Measurements from ENCODE around the gene PPP6R3.

DNA sequence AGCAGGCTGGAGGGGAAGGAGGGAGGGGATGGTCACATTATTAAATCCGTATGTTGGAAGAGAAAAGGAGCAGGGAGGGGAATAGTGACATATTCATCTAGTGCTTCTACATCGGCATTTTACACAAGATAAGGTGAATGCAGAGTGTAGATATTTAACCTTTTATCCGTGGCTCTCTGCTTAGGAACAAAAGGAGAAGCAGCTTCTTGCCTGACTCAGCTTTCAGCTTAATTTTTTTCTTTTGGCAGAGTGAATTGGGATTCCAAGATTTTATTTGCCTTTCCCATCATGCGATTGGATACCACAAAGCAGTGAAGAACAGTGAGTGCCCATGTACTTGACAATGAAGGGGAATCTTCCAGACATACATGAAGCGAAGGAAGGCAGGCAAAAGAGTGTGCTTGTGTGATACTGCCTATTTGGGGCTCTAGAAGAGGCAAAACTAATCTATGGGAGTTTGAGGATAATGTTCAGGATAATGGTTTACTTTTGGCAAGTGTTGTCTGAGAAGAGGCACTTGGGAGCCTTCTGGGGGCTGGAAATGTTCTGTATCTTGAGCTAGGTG, 17.0 kb upstream of the CHKA start:
- PRO-cap: no peak

GRCh38 chr11:68166165-68167066, 45.2 kb upstream of the CHKA start:
- PRO-cap: no peak

DNA sequence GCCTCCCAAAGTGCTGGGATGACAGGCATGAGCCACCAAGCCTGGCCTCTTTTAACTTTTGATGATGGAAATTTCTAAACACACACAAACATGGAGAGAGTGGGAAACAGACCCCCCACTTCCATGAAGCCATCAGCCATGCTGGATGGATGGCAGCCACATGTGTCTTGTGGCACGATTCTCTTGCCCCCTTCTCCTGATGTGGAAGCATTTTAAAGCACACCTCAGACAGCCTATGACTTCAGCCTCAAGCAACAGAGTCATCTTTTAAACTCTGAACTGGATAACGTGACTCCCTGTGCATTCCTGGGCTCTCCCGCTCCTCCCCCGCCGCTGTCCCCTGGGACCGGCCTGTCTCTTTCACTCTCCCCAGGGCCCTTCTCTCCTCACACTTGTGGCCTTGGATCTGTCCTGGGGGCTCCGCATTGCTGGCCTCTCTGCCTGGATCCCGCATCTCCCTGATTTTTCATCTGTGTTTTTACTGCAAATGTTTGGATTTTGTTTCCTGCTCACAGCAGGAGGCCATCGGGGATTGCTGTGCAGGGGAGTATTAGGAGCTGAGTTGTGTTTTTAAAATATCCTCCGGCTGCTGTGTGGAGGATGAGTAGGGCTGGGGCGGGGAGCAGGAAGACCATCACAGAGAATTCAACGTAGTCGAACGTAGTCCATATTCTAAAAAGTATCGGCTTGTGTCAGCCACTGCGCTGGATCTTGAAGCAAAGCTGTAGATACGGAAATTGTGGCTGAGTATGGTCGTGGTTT, 15.5 kb downstream of the C11orf24 start:
- PRO-cap: no peak

DNA sequence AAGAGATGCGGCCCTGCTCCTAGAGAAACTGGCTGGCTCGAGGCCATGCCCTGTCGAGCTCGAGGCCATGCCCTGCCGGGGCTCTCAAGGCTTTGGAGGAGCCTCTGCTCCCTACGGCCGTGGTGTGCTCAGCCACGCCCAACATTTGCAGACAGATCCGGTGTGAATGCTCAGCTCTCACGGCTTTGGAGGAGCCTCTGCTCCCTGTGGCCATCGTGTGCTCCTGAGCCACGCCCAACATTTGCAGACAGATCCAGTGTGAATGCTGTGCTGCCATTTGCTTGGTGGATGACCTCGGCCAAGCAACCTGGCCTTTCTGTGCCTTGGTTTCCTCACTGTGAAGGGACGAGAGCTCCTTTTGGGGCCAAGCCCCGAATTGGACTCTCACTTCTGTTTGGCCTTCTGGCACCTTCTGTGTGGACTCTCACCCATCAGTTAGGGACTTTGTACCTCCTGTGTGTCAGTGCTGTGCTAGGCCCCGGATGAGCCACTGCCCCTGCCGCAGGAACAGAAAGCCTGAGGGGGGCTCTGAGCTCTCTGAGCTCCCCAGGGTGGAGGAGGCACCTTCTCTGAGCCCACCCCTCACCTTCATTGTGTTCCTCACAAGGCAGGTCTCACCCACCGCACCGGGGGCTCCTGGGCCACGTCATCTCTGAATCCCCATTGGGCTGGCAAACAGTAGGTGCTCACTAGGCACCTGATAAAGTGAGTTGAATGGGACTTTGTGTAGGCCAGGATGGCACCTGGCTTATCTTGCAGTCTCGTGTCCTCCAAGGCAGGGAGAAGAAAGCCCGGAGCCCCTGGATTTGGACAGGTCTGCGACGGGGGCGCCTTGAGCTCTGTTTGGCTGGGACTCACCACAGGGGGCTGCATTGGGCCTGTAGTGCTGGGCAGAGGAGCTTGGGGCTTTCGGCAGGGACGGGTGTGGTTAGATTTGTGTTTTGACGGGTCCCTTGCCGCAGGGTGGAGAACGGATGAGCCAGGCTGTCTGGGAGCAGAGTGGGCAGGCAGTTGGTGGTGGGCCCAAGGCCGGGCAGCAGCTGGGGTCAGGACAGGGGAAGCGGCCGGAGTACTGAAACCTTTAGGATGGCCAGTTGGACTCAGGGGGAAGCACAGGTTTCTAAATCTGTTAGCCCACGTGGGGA, 13.8 kb downstream of the C11orf24 start:
- PRO-cap: no peak

DNA sequence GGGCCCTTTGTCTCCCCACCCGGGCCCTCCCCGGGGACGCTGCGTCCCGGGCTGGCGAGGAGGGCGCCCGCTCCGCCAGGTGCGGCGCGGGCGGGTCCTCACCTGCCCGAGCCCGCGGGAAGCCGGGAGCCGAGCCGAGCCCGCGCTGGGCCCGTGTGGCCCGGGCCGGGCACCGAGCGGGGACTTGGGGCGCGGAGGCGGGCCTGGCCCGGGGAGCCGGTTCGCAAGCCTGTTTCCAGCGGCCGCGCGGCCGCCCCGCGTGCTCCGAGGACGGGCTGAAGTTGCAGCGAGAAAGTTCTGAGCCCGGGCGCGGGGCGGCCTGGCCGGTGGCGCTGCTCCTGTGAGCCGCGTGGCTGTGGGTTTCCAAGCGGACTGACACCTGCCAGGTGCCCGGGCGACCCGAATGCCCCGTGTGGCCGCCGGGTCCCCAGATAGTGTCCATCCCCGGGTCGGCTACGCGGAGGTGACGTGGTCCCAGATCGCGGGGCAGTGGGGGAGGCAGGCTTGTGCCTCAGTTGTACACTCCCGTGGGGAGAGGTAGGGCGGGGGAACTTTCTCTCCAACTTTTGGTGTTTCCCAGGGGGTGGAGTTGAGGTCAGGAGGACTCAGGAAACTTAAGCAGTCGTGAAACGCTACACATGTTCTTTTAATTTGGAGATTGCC, 720 bp downstream of the LRP5 start:
- PRO-cap: no peak

DNA sequence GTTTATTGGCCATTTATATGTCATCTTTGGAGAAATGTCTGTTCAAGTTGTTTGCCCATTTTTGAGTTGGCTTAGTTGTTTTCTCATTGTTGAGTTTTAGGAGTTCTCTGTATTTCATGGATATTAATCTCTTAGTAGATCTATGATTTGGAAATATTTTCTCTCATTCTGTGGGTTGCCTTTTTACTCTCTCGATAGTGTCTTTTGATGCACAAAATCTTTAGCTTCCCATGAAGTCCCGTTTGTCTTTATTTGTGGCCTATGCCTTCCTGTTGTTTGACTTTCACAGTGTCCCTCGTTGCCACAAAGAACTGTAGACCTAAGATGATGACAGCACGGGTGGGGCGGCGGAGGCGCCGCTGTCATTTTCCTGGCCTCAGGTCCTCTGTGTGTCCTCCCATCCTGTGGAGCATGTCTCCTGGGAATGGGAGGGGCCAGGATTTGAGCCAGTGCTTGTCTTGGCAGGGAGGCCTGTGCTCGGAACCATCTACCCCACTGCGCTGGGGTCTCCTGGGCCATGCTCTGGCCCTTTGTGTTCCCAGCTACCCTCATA, 33.6 kb downstream of the LRP5 start:
- PRO-cap: no peak

DNA sequence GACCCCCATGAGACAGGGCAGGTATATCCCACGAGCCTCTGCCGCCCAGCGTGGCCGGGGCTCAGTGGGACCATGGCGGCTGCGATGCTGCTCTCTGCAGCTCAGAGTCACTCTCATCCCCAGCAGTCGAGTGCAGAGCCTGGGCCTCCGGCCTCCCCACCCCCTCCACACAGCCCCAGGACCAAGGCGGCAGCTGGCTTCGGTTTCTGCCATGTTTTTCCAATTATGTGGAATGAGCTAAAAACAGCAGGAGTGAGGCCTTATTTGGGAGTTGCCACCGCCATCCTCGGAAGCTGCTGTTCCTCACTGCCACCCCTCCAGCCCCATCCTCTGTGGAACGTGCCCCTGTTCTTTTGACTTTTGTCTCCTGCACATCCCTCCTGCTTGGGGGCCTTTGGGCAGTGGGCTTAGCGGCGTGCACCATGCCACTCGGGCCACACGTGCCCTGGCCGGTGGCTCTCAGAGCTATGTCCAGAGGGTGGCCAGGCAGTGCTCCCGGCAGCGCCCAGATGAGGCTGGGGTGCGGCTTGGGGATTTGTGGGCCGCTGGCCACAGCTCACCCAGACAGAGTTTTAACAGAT, 61.2 kb downstream of the LRP5 start:
- PRO-cap: no peak

DNA sequence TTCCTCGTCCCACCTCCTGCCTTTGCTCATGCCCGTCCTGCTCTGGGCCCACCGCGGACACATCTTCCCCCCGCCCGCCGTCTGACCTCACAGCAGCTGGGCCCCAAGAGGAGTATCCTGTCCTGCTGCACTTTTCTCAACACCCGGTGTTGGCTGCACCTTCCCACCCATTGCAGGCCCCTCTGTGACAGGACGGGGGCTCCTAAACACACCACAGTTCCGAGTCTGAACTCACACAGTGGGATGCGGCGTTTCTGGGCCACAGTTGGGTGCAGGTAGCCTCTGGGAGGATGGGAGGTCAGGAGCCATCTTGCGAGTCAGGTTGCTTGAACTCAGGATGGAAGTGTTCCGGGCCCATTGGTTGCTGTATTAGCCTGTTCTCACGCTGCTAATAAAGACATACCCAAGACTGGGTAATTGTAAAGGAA, 12.9 kb upstream of the PPP6R3 start:
- PRO-cap: no peak

DNA sequence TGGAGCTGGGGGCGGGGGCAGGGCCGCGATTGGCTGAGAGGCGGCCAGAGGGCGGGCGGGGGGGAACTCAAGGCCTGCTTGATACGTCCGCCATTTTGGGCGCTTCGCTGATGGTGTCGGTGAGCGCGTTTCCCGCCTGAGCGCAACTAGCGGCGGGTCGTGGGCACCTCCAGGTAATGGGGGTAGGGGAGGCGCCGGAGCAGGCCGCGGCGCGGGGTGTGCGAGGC, at the start of gene PPP6R3:
Gene PPP6R3, plus strand, starts transcription at position 98 of the 227 bp plus-strand sequence.
- PRO-cap: bidirectional peak, plus-strand start at position 86 of the sequence, minus-strand start outside the sequence

DNA sequence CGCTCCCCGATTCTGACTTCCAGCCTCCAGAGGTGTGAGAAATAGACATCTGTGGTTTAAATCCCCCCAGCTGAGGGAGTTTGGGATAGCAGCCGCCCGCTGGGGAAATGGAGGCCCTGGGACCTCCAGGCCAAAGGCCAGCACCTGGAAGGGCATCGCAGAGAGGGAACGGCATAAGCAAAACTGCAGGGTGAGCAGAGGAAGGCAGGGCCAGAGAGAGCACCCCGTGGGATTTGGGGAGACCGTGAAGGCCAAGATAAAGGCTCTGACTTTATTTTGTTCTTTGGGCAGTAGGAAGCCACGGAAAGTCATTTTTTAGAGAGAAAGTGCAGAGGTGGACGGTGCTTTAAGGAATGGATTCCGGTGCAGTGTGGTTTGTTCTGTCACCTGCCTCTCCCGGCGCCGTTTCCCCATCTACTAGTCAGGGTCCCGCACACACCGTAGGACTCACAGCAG, 23.8 kb upstream of the GAL start:
- PRO-cap: no peak

DNA sequence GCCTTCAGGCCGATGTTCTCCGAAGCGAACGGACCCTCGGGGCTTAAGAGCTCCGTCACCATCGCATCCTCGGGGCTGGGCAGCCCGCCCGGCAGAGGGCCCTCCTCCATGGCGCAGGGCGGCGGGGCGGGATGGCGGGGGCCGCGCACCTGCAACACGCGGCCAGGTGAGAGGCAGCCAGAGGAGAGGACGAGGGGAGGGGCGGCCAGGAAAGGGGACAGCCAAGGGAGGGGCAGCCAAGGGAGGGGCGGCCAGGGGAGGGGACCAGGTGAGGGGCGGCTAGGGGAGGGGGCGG, 822 bp downstream of the TESMIN start:
- PRO-cap: no peak

GRCh38 chr11:68831078-68831605, 10.6 kb downstream of the CPT1A start:
- PRO-cap: no peak

DNA sequence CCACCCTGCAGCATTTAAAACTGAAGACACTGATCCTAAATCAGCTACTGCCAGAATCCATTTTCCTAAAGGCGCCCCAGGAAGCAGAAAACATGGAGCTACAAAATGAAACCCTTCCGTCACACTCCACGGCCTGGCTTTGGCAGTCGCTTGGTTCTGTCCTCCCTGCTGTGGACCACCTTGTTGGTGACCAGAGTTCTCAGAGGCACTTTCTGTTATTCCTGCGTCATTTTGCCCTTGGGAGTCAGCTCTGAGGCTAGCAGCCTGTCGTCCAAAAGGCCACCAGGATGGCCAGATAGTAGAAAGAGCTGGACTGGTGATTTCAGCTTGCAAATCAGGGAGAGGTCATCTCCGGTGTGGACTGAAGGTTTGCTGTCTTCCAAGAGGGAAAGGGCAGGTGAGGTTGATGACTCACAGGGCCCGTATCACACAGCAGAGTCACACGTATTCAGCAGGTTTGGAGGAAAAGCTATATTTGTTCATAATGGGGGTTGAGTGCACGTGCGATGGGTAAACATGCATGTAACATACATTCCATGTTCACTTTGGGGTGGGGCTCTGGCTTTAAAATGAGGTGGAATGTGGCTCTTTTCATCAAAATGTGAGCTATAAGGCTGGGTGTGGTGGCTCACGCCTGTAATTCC, 25.7 kb downstream of the MRPL21 start:
- PRO-cap: no peak

- PRO-cap: no peak
Observed at GRCh38 chr11:68941730-68942469, 38.2 kb downstream of the IGHMBP2 start.

DNA sequence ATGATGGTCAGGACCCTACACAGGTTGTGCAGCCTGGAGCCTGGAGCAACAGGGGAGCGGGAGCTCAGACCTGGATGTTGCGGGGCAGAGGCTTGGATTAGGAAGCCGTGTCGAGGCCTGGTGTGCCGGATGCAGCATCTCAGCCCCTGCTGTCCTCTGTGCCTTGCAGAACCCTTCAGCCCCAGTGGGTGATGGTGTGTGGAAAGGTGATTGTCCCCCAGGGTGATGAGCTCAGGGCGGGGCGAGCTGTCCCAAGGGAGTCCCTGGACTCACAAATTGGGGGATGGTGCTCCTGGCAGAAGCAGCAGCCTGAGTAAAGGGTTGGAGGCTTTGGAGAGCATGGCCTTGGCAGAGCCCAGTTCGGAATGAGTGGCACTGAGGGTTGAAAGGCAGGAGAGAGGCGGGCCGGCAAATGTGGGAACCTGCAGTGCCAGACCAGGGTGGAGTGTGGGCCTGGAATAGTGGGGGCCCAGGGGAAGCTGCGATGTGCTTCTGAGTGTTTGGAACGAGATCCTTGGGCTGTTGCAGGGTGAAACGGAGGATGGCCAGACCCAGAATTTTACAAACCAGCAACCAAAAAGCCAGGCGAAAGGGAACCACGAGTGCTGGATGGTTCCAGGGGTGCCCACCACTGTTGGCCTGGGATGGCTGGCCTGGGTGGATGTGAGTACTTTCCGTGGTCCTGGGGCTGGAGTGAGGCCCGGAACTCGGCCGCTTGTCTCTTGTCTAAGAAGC, 2.9 kb downstream of the TPCN2 start:
- PRO-cap: no peak

DNA sequence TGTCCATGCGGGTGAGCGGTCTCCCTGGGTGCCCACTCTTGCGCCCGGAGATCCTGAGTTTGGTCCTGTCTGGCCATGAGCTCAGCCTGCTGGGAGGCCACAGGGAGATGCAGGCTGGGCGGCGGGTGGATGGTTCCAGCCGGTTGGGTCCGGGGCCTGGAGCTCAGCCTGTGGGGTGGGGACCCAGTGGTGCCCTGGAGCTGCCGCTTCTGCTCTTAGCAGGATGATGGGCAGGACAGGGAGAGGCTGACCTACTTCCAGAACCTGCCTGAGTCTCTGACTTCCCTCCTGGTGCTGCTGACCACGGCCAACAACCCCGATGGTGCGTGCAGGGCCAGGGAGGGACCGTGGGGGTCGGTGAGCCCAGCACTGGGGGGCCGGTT, 18.5 kb downstream of the TPCN2 start:
- PRO-cap: no peak

DNA sequence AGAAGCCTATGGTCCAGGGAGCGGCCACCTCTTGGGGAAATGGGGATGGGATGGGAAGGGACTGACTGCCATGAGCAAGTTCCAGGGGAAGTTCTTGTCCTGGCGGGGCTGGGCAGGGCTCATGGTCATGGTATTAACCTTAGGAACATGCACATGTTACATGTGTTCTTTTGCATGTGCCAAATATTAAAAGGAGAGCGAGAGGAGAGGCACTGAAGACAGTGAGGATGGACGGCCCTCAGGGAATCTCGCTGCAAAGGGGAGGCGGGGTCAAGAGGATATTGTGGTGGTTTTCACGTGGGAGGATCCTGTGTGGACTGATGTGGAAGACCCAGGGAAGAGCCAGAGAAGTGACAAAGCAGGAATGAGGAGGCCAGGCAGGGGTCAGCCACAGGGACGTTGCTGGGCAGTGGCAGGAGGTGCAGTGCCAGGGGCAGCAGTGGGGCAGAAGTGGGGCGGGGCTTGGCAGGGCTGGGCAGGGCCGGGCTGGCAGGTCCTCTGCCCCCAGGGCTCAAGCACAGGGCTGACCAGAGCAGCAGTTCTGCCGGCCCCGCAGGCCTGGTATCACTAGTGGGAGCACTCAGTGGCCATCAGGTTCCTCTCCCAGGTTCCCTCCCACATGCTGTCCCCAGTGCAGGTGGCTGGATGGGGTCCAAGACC, 45.1 kb downstream of the TPCN2 start:
- PRO-cap: no peak

- PRO-cap: unidirectional peak, minus-strand start at chr11:69115729; unidirectional peak, plus-strand start at chr11:69115744
Observed at GRCh38 chr11:69115465-69116134, 40.1 kb upstream of the SMIM38 start.

- PRO-cap: no peak
Observed at GRCh38 chr11:69210173-69210650, 54.5 kb downstream of the SMIM38 start.

DNA sequence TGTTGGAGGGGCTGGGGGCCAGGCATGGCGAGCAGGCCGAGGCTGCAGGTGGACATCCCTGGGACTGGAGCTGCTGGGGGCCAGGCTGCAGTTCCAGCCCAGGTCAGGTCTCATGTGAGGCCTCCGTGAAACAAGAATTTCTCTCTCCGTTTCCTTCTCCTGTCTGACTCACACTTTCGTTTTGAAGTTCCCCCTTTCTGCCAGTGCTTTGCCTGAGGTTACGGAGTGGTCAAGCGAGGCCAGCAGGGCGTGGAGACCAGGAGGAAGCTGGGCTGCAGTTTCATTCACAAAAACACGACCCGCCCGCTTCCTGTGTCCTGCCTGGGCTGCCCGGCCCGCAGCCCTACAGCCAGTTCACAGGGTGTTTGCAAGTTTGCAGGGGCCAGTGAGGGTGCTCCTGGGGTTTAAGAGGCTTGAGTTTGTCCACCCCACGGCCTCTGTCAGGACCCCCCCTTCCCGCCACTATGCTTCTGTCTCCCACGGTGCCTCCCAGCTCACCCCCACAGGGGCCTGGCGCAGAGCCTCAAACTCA, 4.6 kb downstream of the MYEOV start:
- PRO-cap: bidirectional peak, plus-strand start at position 283 of the sequence, minus-strand start at position 116 of the sequence